Glomerular endothelial cell (primary cell): ENCODE data around the genes MSL2, PCCB and DZIP1L.

DNA sequence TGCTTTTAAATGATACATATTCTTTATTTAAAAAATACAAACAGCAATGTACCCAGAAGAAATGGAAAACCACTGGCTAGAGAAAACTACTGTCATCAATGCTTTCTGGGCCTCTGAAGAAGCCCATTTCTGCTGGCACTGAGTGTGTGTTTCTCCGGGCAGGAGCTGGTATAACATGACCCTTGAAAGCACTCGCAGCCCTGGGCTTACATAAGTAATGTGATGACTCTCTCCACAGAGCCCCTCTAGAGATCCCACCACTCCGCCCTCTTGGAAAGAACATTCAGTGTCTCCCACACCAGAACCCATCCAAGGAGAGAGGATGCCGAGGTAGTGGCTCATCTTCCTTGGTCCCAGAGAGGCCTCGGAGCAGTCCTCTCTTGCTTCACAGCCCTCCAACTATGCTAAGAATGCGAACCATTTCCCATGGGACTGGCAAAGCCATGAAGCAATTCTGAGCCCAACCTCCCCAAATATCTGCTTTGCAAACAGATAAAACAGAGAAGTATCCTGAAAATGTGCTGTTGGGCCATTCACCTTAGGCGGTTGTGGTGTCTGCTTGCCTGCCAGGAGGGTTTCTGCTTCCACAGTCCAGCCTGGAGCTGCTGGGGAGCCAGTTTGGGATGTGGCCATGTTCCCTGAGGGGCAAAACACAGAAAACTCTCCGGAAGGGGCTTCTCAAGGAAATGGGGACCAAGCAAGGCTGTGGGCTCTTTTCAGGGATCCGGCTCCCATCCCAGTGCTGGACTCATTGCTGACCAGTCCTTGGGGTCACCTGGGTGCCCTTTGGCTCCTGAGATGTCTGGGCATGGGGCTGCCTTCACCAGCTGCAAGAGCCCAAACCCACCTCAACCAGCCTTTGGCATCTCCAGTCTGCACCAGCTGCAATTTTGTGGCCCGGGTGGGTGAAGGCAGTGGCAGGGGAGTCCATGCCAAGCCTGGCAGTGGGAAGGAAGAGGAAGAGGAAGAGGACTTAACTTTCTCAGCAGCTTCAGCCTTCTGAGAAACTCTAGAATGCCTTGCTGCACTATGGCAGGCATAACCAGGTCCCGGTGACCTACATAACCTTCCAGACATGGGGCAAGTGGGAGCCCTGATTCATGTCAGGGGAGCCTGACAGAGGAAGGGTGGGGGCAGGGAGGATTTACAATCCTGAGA lies 47.2 kb downstream of the AMOTL2 start:
- RAMPAGE, long total RNA: no peak

DNA sequence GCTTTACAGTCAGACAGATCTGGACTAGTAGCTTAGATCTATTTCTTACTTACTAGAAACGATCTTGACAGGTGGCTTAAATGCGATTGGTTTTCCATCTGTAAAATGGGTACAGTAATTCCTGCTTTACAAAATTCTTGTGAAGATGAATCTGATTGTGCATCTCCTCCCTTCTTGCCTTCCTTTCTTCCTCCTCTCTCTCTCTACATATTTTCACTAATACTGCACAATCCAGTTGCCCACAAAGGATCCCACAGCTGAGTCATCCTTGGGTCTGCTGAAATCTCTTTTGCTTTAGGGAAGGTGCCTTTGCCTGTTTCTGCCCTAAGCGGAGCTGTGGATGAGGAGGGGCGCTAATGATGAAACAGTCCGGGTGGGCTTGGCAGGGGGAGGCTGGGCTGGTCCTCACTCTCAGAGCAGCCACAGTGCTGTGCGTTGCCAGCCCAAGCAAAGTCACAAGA lies 46.1 kb downstream of the AMOTL2 start:
- RAMPAGE, long total RNA: no peak

DNA sequence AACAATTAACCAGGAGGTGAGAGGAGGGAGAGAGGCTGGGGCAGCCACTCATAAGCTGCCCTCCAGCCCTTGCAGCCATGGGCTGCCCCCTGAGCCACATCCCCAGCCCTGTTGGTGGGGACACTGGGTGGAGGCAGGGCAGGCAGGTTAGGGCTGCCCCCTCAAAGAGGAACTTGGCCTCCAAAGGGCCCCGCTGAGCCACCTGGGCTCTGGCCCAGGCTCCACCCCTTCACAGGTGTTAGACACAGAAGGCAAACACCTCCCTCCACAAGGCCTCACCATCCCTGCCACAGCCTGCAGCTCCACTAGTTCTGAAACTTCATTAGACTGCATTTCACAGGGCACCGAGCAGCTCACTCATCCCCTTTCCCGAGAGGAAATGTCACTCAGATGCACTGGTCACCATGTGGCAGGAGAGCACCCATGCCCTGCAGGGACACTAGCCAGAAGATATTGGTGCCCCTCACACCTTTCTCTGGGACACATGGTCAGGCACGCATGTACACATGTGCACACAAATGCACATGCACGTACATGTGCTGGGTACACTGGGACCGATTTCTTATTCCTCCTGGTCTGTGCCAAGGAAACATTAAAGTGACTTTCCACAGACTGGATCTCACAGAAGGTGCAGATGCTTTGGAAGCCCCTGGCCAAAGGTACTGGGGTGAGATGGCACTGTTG lies 20.2 kb downstream of the AMOTL2 start:
- RAMPAGE, long total RNA: no peak

DNA sequence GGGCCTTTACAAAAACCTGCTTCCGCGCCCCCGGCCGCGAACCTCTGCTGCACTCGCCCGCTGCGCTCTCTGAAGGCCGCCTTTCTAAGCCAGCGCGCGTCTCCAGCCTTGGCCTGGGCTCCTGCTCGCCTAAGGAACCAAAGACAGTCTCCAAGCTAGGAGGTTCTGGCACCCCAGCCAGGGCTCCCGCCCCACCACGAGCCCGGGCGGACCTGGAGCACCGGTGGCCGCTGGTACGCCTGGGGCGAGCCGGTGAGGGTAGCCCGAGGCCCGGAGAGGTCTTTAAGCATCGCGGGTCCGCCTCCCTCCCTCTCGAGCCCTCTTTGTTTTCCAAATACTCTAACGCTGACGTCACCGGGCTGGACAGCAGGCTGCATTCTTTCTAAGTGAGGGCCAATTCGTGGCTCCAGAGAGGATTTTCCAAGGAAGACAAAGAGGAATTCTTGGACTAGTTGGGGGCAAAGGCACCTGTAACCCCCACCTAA lies 731 bp downstream of the AMOTL2 start:
- RAMPAGE, long total RNA: no peak

DNA sequence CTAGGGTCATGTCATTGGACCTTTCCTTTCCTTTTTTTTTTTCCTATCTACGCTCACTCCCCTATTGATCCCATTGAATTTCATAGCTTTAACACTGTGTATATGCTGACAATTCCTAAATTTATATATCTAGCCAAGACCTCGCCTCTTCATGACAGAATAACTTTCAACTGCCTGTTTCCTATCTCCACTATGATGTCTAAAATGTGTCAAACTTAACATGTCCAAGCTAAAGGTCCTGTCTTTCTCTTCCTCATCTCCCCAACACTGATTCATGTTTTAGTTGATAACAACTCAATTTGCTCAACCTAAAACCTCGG lies 49.6 kb downstream of the CEP63 start:
- RAMPAGE, long total RNA: no peak

DNA sequence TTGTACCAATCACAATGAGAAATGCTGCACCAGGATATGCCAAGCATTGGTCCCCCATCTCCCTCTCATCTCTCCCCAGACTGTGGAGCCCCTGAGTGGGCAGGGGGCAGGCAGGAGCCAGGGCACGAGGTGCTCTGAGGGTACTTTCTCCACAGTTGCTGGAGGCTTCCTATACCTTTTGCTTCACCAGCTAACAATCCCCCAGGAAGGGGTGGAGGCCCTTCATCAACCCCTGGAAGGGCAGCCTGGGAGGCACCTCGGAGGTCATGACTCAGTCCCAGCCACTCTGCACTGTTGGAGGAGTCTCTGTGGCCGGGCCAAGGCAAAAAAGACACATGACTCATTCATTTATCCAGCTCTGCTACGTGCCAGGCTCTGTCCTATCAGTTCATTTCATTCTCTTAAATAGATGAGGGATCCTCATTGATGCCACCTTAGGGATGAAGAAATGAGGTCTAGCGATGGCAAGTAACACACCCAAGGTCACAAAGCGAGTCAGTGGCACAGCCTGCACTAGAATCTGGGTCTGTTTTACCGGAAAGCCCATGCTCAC lies 15.7 kb upstream of the KY start:
- RAMPAGE, long total RNA: no peak

DNA sequence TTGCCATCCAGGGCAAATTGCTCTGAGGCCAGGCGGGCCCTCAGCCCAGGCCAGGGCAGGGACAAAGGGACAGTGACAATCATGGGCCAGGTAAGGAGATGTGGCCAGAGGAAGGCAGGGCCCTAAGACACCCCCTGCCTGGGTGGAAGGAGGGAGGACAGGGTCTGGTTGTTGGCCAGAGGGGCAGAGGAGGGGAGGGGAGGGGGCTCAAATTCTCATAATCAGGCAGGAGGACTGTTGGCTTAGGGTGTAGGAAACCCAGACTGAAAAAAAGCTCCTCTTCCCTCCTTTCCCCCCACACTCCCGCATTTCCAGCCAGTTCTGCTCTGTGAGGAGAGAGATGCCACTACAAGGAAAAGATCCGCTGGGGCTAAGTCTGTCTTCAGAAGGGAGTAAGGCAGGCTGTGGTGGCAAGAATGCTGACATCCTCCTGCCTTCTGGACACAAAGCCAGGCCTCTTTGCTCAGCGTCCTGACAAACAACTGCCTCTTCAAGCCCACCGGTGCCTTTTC lies 3.2 kb downstream of the EPHB1 start:
- RAMPAGE, long total RNA: no peak

- RAMPAGE, long total RNA: no peak
Observed at GRCh38 chr3:135132449-135132901, 337.4 kb downstream of the EPHB1 start.

GRCh38 chr3:135658903-135659349 lies 306.6 kb upstream of the PPP2R3A start:
- RAMPAGE, long total RNA: no peak

GRCh38 chr3:136126906-136127592 lies 69.1 kb downstream of the MSL2 start:
- RAMPAGE, long total RNA: no peak

DNA sequence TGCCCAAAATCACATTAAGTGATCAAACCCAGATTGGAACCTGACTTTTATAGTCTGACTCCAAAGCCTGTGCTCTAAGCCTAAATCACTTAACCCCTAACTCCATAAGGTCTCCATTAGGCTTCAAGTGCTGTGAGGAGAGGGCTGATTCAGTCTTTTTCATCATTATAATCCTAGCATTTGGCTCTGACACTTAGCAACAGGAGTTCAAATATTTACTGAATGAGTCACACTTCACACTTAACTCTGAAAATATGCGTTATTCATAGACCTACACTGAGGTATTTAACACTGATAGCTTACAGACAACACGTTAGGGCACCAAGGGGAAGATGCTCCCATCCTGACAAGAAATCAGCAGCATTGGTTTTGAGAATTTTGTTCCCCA lies 53.6 kb downstream of the MSL2 start:
- RAMPAGE, long total RNA: no peak

GRCh38 chr3:136195834-136196684 lies at the start of gene MSL2:
Gene MSL2 (minus strand): TSS chr3:136196335.
- RAMPAGE, long total RNA: no peak

- RAMPAGE, long total RNA: start-site peak on the plus strand at chr3:136250339-136250372, 340 and 65 reads in 2 replicates
Observed at GRCh38 chr3:136250140-136250835, at the start of gene PCCB. Gene PCCB (plus strand): TSS chr3:136250340.

DNA sequence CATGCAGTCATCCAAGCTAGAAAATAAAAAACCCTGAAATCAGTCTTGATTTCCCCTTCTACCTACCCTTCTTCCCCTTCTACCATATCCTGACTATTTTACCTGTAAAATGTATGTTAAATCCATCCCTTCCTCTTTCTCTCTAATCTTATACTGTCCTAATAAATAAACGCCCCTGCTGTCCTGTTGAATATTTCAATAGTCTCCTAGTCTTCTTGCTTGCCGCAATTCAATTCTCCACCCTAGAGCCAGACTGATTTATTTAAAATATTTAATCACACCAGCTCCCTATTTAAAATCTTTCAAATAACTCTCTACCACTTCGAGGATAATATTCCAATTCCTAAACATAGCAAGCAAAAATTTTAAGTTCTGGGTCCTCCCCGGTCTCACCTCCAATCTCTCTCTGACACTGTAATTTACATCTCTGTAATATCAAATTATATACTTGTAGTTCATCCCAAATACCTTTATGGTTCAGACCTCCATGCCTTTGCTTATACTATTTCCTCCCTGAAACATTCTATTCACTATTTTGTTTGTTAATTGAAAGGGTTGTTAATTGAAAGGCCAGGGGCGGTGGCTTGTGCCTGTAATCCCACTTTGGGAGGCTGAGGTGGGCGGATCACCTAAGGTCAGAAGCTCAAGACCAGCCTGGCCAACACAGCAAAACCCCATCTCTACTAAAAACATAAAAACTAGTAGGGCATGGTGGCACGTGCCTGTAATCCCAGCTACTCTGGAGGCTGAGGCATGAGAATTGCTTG lies 103.4 kb downstream of the STAG1 start:
- RAMPAGE, long total RNA: no peak

DNA sequence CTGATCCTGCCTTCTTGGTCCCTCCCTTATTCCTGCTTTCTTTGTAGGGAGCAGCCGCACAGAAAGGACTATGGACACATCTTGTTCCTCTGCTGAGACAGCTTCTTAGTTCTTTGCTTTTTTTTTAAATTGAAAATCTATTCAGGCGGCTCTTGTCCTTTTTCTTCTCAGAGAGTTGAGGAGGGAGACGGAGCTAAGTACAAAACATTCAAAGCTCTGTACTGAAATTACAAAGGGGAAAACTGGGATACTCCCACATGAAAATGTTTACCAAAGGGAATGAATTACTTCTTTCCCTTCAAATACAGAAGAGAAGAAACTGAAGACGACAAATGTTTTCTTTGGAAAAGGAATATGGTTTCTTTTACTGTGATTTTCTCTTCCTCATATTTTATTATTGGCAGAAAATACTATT lies 285.2 kb downstream of the IL20RB start:
- RAMPAGE, long total RNA: no peak

GRCh38 chr3:138114922-138116067 lies at the start of gene DZIP1L:
Gene DZIP1L (minus strand): TSS chr3:138115608.
- RAMPAGE, long total RNA: start-site peak on the minus strand at chr3:138115568-138115657, 9 and 27 reads in 2 replicates

GRCh38 chr3:138116068-138116538 lies 695 bp upstream of the DZIP1L start:
- RAMPAGE, long total RNA: no peak

DNA sequence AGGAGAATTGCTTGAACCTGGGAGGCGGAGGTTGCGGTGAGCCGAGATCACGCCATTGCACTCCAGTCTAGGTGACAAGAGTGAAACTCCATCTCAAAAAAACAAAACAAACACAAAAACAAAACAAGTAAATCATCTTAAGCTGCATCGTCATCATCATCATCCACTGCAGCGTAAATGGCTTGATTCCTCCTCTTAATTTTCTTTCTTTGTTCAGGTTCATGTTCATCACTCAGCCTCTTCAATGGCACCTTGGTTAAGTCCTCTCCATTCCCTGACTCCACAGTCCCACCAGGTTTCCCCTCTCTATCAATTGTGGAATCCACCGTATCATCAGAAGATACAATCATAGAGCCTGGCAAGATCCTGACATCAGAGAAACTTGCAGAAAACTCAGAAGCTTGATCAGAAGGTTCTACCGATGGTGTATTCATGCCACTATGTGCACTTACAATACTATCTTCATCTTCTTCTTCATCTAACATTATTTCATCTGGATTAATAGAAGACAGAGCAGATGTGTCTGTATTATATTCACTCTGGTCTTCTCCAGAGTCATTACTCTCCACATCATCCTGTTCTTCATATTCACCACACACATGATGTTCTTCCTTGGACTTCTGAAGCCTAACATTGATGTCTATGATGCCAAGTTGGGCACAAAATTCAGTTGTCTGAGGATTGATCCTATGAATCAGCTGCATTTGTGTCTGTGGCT lies 12.8 kb downstream of the DBR1 start:
- RAMPAGE, long total RNA: no peak

GRCh38 chr3:138248244-138248572 lies 61.1 kb downstream of the ARMC8 start:
- RAMPAGE, long total RNA: no peak

DNA sequence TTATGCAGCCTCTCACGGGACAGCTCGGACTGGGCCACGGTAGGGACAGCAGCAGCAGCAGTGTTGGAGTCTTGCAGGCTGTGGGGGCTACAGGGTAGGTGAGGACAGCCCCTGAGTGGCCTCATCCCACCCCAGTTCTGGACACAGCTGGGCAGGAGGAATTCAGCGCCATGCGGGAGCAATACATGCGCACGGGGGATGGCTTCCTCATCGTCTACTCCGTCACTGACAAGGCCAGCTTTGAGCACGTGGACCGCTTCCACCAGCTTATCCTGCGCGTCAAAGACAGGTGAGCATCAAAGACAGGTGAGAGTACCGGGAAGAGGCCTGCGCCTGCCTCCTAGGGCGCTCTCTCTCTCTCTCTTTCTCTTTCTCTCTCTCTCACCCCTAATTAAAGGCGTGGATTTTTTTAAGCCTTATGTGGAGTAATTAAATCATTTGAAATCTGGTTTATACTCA lies 37.2 kb upstream of the ESYT3 start:
- RAMPAGE, long total RNA: no peak